ENCODE measurements around the genes SCT, DRD4, CEND1 and CD151.

DNA sequence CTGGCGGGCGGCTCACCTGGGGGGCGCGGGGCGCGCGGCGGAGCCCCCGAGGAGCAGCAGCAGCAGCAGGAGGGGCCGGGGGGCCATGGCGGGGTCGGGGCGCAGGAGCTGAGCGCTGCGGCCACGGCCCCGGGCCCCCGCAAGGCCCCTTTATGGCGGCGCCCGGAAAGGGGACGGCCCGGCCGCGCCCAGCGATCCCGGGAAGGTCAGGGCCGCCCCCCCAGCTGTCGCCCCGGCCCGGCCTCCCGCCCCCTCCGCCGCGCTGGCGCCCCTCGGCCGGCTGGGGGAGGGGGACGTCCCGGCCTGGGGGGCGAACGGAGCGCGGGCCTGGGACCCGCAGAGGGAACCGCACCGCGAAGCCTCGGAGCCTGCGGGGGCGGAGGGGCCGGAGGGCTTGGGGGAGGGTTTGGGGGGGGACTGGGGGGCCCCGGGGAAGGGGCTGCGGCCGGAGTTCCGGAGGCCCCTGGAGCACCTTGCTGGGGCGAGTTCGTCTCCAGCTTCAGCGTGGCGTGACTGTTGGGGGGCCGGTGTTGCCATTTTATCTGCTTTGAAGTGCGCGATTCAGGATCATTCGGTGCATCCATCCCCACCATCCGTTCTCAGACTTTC is at the start of gene SCT:
TSS of gene SCT (minus strand) at position 125 of the 609 bp plus-strand sequence.
- PRO-cap: no peak

DNA sequence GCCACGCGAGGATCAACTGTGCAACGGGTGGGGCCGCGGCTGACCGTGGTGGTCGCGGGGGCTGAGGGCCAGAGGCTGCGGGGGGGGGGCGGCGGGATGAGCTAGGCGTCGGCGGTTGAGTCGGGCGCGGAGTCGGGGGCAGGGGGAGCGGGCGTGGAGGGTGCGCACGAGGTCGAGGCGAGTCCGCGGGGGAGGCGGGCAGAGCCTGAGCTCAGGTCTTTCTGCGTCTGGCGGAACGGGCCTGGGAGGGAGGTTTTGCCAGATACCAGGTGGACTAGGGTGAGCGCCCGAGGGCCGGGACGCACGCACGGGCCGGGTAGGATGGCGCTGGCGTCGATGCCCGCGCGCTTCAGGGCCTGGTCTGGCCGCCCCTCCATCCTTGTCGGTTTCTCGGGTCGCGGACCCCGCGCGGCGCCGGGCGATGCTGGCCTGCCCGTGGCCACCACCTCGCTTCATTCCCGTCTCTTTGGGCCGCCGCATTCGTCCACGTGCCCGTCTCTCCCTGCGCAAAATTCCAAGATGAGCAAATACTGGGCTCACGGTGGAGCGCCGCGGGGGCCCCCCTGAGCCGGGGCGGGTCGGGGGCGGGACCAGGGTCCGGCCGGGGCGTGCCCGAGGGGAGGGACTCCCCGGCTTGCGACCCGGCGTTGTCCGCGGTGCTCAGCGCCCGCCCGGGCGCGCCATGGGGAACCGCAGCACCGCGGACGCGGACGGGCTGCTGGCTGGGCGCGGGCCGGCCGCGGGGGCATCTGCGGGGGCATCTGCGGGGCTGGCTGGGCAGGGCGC is at the start of gene DRD4:
TSS of gene DRD4 (plus strand) at position 647 of the 786 bp plus-strand sequence.
- PRO-cap: no peak

GRCh38 chr11:639976-640678 is 3.1 kb downstream of the DRD4 start:
- PRO-cap: no peak

- PRO-cap: no peak
These were observed 16.0 kb downstream of the EPS8L2 start for GRCh38 chr11:721631-722916.

GRCh38 chr11:747534-747944 is 275 bp downstream of the TALDO1 start:
- PRO-cap: no peak

- PRO-cap: no peak
These were observed at the start of gene CEND1 for GRCh38 chr11:790005-790987. Gene CEND1, minus strand, starts transcription at chr11:790090.

DNA sequence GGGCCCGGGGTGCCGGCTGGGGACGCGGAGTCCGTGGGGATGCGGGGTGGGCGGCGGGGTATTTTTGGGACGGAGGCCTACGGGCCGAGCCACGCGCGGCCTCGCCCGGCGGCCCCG is 146 bp downstream of the RPLP2 start:
- PRO-cap: no peak

DNA sequence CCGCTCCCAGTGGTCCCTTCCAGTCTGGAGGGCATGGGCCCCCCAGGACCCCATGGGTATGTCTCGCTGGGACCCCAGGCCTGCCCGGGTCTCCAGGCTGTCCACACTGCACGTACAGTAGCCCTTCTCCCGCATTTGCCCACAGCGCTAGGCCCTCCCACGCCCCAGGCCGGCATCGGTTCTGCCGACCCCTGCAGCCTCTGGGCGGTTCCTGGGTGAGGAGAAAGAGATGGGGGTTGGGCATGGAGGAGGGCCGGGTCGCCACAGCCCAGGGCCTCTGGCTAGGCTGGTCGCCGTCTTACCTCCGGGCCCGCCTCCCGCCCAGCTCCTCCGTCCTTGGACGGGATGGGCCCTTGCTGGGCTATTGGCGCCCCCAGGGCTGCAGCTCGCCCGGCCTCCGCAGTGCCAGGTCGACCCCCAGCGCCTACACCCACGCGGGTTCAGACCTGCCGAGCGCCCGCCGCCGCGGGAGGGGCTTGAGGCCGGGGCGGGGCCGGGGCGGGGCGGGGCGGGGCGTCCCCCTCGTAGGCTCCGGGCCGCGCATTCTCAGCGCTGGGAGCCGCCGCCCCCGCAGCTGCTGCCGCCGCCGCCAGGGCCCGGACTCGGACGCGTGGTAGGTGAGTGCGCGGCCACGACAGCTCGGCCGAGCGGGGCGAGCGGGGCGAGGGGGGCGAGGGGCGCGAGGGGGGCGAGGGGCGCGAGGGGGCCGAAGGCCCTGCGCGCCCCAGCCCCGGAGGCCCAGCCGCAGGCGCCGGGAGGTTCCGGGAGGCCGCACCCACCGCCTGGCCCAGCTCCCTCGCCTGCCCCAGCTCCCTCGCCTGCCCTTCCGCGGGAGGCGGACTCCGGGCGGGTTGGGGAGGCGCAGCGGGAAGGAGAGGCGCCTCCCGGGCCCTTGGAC is at the start of gene CD151:
TSS of gene CD151 (plus strand) at position 543 of the 898 bp plus-strand sequence.
- PRO-cap: unidirectional peak, plus-strand start at position 577 of the sequence

GRCh38 chr11:910948-912049 is 689 bp upstream of the CHID1 start:
- PRO-cap: no peak

DNA sequence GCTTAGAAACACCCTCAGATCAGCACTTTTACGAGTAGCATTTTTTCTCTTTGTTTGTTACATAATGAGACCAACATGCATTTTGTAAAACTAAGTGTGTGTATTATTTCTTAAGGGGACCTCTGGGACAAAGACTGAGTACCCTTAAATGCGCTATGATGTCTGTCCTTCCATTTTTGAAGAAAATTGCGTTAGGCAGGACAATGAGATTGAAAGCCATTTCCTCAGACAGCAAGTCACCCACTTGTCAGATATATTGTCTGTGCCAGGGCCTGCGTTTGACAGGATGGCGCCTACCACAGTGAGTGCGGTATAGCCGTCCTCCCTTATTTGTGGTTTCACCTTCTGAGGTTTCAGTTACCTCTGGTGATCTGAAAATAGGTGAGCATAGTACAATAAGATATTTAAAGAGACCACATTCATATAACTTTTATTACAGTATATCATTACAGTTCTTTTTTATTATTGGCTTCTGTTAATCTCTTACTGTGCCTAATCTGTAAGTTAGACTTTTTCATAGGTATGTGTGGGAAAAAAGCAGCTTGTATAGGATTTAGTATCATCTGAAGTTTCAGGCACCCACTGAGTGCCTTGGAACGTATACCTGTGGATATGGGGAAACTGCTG is 2.3 kb downstream of the AP2A2 start:
- PRO-cap: no peak

DNA sequence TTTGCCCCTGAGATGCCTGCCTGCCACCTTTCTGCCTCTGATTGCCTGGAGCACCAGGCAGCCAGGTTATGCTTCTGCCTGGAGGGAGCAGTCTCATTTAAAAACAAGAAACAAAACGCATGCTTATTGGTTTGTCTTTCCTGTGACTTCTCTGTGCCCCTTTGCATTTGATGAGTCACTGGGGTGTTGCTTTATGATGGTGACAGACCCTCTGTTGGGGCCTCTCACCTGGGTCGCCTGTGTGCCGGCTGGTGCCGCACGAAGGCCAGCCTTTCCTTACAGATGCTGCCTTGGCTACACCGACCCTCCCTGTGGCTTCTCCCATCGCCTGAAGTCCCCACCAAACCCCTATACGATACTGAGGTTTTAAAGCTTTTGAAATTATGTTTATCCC is 12.3 kb downstream of the AP2A2 start:
- PRO-cap: no peak

GRCh38 chr11:1005793-1006320 is 30.7 kb downstream of the MUC6 start:
- PRO-cap: no peak

DNA sequence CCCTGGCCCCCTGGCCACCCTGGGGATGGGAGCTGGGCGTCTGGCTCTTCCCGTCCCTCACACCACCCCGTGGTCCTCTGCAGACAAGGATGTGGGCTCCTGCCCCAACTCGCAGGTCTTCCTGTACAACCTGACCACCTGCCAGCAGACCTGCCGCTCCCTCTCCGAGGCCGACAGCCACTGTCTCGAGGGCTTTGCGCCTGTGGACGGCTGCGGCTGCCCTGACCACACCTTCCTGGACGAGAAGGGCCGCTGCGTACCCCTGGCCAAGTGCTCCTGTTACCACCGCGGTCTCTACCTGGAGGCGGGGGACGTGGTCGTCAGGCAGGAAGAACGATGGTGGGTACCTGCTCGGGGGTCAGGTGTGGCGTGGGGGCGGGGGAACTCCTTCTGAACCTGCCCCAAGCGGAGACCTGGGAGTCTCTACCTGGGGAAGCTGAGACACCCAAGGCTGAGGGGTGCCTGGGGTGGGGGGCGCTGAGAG is 48.5 kb upstream of the MUC6 start:
- PRO-cap: no peak

GRCh38 chr11:1087798-1088582 is 51.5 kb upstream of the MUC6 start:
- PRO-cap: no peak

- PRO-cap: no peak
These were observed 57.4 kb upstream of the MUC6 start for GRCh38 chr11:1093721-1094445.

DNA sequence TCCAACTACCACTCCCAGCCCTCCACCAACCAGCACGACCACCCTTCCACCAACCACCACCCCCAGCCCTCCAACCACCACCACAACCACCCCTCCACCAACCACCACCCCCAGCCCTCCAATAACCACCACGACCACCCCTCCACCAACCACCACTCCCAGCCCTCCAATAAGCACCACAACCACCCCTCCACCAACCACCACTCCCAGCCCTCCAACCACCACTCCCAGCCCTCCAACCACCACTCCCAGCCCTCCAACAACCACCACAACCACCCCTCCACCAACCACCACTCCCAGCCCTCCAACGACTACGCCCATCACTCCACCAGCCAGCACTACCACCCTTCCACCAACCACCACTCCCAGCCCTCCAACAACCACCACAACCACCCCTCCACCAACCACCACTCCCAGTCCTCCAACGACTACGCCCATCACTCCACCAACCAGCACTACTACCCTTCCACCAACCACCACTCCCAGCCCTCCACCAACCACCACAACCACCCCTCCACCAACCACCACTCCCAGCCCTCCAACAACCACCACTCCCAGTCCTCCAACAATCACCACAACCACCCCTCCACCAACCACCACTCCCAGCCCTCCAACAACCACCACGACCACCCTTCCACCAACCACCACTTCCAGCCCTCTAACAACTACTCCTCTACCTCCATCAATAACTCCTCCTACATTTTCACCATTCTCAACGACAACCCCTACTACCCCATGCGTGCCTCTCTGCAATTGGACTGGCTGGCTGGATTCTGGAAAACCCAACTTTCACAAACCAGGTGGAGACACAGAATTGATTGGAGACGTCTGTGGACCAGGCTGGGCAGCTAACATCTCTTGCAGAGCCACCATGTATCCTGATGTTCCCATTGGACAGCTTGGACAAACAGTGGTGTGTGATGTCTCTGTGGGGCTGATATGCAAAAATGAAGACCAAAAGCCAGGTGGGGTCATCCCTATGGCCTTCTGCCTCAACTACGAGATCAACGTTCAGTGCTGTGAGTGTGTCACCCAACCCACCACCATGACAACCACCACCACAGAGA is 58.3 kb upstream of the MUC6 start:
- PRO-cap: no peak

- PRO-cap: no peak
These were observed 6.9 kb upstream of the MUC5AC start for GRCh38 chr11:1150713-1151471.

DNA sequence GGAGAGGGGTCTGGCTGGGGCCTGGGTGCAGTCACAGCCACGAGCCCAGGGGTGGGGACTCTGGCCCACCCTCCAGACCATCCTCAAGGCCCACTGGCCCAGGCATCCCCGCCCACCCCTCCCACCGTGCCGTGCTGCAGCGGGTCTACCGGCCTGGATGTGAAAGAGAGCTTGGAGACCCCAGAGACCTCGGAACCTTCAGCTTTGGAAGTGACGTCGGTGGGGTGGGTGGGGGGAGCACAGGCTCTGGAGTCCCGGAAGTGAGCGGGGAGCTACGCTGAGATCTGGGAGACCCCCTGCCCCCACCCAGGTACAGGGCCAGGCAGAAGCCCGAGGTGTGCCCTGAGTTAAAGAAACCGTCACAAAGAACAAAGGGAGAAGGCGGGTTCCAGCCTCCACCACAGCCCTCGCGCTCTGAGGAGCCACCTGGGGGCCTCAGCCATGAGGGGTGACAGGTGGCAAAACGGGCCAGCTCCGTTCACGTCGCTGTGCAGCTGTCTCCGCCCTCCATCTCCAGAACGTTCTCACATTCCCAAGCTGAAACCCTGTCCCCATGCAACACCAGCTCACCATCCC is 2.1 kb upstream of the MUC5B start:
- PRO-cap: no peak

DNA sequence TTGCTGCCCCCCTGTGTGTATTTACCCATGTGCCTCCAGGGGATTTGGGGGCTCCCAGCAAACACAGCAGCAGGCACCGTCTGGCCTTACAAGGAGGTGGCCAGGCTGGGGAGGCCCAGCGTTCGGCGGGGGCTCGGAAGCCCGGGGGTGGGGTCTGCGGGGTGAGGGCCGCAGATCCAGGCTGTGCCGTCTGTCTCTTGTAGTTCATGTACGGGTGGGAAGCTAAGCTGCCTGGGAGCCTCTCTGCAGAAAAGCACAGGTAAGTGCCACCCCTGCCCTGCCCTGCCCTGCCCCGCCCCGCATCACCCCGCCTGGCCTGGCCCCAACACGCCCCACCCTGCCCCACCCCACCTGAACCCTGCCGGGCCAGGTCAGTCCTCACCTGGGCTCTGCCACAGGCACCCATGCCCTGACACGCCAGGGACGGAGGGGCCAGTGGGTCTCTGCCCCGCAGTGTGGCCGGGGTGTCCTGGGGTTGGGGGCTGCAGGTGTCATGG is 10.8 kb downstream of the MUC5B start:
- PRO-cap: no peak

DNA sequence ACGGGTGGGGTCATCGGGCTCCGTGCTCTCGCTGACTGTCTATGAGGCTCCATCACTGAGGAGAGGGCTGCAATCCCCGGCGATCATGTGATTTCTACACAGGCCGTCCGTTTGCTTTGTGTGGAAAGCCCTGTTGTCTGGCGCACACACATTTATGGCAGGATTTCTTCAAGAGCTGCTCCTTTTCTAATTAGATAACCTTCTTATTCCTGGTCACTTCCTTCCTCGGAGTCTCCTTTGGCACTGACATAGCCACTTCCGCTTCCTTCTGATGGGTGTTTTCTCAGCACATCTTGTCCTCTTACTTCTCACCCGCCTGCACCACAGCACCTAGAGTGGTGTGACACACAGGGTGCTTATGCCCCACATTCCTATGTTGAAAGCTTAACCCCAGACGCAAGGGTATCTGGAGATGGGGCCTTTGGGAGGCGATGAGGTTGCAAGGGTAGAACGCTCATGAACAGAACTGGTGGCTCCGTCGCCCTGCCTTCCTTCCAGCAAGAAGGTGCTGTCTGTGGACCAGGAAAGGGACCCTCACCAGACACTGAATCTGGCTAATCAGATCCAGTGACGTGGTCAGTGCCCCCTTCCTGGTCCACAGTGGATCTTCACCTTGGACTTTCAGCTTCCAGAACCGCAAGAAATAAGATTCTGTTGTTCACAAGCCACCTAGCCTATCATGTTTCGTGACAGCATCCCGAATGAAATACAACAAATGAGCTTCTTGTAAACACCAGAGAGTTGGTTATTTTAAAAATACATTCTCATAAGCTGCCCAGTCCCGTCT is 9.3 kb downstream of the MOB2 start:
- PRO-cap: no peak